Endothelial cell of umbilical vein (primary cell): ENCODE measurements around a stretch of chr3.

DNA sequence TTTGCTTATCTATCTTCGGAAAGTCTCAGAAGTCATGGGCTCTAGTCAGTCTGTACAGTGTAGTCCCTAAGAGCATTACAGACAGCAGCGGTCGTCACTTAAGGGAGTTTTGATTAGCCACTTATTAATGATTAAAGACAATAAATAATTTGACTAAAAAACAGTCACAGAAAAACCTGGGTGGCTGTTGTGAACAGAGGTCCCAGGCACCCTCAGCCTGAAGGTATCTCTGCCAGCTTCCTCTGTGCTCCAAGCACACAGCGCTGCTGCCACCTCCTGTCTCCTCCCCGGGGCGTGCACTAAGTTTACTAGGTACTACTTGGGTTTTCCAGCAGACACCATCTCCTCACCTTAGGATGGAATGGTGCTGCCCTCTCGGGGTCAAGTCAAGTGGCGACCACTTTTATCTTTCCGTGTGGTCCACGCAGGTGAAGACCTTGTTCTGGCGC is 128.2 kb downstream of the LRIG1 start:
- PRO-cap: no peak
CAGE:
- cytosol, long polyA minus RNA: no peak
- cytosol, long polyA plus RNA: no peak
- long polyA plus RNA: no peak
- nucleus, long polyA minus RNA: no peak
- nucleus, long polyA plus RNA: no peak

GRCh38 chr3:66377696-66378370 is 123.0 kb downstream of the LRIG1 start:
- PRO-cap: no peak
CAGE:
- cytosol, long polyA minus RNA: no peak
- cytosol, long polyA plus RNA: no peak
- long polyA plus RNA: no peak
- nucleus, long polyA minus RNA: no peak
- nucleus, long polyA plus RNA: no peak

- PRO-cap: no peak
CAGE:
- cytosol, long polyA minus RNA: no peak
- cytosol, long polyA plus RNA: no peak
- long polyA plus RNA: no peak
- nucleus, long polyA minus RNA: no peak
- nucleus, long polyA plus RNA: no peak
These were observed 114.8 kb downstream of the LRIG1 start for GRCh38 chr3:66385972-66386537.

- PRO-cap: bidirectional peak, plus-strand start at chr3:66429016, minus-strand start at chr3:66428834
CAGE:
- cytosol, long polyA minus RNA: no peak
- cytosol, long polyA plus RNA: no peak
- long polyA plus RNA: no peak
- nucleus, long polyA minus RNA: start-site peak on the minus strand at chr3:66428743-66428841, 37 reads; start-site peak on the plus strand at chr3:66429088-66429097, 19 reads
- nucleus, long polyA plus RNA: no peak
These were observed 72.1 kb downstream of the LRIG1 start for GRCh38 chr3:66428670-66429250.

DNA sequence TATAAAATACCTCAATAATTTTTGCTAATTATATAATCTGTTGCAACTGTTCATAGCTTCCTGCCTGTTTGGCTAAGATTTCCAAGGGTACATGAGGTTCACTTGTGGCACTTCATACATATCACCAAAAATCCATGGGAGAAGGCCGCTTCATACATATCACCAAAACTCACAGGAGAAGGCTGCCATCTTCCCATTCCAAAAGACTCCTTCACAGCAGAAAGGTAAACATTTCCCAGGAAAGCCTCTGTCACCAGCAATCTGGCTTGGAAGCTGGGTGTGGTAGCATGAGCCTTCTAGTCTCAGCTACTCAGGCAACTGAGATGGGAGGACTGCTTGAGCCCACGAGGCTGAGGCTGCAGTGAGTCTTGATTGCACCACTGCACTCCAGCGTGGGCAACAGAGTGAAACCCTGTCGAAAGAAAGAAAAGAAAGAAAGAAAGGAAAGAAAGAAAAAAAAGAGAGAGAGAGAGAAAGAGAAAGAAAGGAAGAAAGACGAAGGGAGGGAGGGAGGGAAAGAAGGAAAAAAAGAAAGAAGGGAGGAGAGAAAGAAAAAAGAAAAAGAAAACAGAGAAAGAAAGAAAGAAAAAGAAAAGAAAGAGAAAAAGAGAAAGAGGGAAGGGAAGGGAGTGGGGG is 7.3 kb downstream of the LRIG1 start:
- PRO-cap: no peak
CAGE:
- cytosol, long polyA minus RNA: no peak
- cytosol, long polyA plus RNA: no peak
- long polyA plus RNA: no peak
- nucleus, long polyA minus RNA: no peak
- nucleus, long polyA plus RNA: no peak

- PRO-cap: no peak
CAGE:
- cytosol, long polyA minus RNA: no peak
- cytosol, long polyA plus RNA: no peak
- long polyA plus RNA: no peak
- nucleus, long polyA minus RNA: no peak
- nucleus, long polyA plus RNA: no peak
These were observed 4.6 kb upstream of the LRIG1 start for GRCh38 chr3:66505263-66505882.

GRCh38 chr3:66819789-66820193 is 178.3 kb upstream of the KBTBD8 start:
- PRO-cap: no peak
CAGE:
- cytosol, long polyA minus RNA: no peak
- cytosol, long polyA plus RNA: no peak
- long polyA plus RNA: no peak
- nucleus, long polyA minus RNA: no peak
- nucleus, long polyA plus RNA: no peak

GRCh38 chr3:67391896-67392616 is 262.4 kb downstream of the SUCLG2 start:
- PRO-cap: no peak
CAGE:
- cytosol, long polyA minus RNA: no peak
- cytosol, long polyA plus RNA: no peak
- long polyA plus RNA: no peak
- nucleus, long polyA minus RNA: no peak
- nucleus, long polyA plus RNA: no peak

GRCh38 chr3:67567134-67567352 is 87.4 kb downstream of the SUCLG2 start:
- PRO-cap: no peak
CAGE:
- cytosol, long polyA minus RNA: no peak
- cytosol, long polyA plus RNA: no peak
- long polyA plus RNA: no peak
- nucleus, long polyA minus RNA: no peak
- nucleus, long polyA plus RNA: no peak

DNA sequence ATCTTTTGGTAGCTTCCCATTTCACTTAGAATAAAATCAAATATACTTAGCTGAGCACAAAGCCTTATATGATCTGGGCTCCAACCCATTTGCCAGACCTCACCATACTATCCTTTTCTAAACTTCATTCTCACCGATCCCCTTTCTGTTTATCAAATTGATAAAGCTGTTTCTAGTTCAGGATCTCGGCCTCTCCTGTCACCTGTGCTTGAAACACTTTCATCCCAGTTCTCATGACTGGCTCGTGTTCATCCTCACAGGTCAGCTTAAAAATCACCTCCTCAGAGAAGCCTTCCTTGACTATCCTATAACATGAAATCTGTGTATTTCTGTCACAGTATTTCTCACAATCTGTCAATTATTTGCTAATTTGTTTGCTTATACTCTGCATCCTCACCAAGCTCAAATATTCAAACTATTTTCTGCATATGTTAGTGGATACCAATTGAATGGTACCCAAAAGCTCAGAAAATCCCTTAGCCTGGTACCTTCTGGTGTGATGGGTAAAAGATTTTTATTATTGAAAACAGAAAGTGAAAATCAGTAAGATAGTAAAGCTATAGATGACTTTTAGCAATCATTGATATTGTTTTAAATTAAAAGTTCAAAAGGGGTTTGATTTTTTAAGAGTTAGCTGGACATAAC is 60.0 kb downstream of the SUCLG2 start:
- PRO-cap: no peak
CAGE:
- cytosol, long polyA minus RNA: no peak
- cytosol, long polyA plus RNA: no peak
- long polyA plus RNA: no peak
- nucleus, long polyA minus RNA: no peak
- nucleus, long polyA plus RNA: no peak

- PRO-cap: no peak
CAGE:
- cytosol, long polyA minus RNA: no peak
- cytosol, long polyA plus RNA: no peak
- long polyA plus RNA: no peak
- nucleus, long polyA minus RNA: no peak
- nucleus, long polyA plus RNA: no peak
These were observed 56.0 kb upstream of the TAFA1 start for GRCh38 chr3:67947975-67948566.

DNA sequence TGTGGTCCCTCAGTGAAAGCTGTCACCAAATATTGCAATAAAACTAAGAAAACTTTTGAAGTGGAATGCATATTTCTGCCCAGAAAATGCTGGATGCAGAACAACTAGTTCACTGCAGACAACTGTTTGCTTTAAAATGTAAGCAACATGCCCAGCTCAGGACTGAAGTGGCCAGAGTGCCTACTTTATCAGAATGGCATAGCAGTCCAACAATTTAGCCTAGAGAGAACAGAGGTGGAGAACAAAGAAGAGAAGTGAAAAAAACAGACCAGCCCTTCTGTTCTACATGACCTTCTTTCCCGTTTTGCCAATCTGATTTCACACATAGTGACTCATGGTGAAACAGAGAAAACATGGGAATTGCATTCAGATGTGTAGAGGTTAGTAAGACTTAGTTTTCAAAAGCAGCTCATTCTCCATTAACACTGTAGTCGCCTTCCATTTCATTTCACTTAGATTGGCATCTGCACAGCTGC is 523 bp upstream of the ARL6IP5 start:
- PRO-cap: bidirectional peak, plus-strand start at position 212 of the sequence, minus-strand start at position 195 of the sequence; bidirectional peak, plus-strand start at position 340 of the sequence, minus-strand start at position 298 of the sequence
CAGE:
- cytosol, long polyA minus RNA: no peak
- cytosol, long polyA plus RNA: no peak
- long polyA plus RNA: no peak
- nucleus, long polyA minus RNA: no peak
- nucleus, long polyA plus RNA: no peak

DNA sequence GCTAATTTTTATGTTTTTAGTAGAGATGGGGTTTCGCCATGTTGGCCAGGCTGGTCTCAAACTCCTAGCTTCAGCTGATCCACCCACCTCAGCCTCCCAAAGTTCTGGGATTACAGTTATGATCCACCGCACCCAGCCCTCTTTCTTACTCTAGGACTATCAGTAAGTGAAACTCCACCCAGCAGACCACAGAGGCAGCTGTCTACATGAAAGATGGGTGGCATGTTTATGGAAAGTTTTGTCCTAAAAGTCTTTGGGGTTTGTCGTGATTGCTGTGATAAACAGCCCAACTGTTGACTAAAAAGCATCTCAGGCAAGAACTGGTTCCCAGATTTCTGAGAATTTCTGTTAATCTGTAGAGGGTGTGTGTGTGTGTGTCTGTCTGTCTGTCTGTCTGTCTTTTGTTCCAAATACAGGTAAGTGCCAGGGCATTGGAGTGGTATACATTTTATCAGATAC is 10.9 kb downstream of the ARL6IP5 start:
- PRO-cap: no peak
CAGE:
- cytosol, long polyA minus RNA: no peak
- cytosol, long polyA plus RNA: no peak
- long polyA plus RNA: no peak
- nucleus, long polyA minus RNA: no peak
- nucleus, long polyA plus RNA: no peak

DNA sequence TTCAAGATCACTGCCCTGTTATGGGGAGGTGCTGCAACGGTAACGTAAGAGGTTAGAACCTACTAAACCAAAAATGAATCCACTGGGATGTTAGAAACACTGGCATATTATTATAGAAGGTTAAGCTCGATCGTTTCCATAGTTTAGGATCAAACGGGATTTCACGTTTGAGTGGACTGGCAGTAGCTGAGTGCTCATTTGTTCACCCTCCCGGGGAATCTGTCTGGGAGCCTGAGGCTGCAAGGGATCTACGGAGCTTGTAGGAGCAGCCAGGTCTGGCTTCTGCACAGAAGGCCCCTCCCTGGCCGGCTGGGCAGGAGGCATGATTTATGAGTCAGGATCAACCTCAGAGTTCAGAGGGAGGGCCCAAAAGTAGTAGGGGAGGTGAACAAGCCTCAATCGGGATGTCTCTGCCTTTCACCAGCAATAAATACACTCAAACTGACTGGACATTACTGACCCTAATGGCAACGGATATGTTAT is 109.4 kb upstream of the LMOD3 start:
- PRO-cap: no peak
CAGE:
- cytosol, long polyA minus RNA: no peak
- cytosol, long polyA plus RNA: no peak
- long polyA plus RNA: no peak
- nucleus, long polyA minus RNA: no peak
- nucleus, long polyA plus RNA: no peak

GRCh38 chr3:69236685-69237490 is 114.5 kb upstream of the LMOD3 start:
- PRO-cap: unidirectional peak, minus-strand start at chr3:69237183
CAGE:
- cytosol, long polyA minus RNA: no peak
- cytosol, long polyA plus RNA: no peak
- long polyA plus RNA: no peak
- nucleus, long polyA minus RNA: no peak
- nucleus, long polyA plus RNA: no peak

DNA sequence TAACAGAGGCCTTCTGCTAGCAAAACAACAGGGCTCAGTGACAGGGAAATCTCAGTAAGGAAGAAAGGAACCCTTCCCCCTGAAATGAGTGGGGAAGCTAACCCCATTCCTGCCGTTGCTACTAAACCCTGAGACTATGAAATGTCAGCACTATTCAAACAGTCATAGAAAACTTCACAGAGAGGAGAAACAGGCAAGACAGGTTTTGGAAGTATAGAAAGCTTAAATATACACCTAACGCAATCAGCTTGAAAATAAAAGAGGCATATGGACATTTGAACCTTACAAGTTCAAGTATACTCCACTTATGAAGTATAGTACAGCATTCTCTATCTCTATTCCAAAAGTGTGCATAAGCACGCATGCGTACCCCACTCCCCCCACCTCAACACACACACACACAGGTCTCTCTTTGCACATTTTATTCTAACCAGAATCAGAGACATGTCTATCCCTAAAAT is 17.6 kb upstream of the FRMD4B start:
- PRO-cap: no peak
CAGE:
- cytosol, long polyA minus RNA: no peak
- cytosol, long polyA plus RNA: no peak
- long polyA plus RNA: no peak
- nucleus, long polyA minus RNA: no peak
- nucleus, long polyA plus RNA: no peak

- PRO-cap: no peak
CAGE:
- cytosol, long polyA minus RNA: no peak
- cytosol, long polyA plus RNA: no peak
- long polyA plus RNA: no peak
- nucleus, long polyA minus RNA: no peak
- nucleus, long polyA plus RNA: no peak
These were observed 23.9 kb upstream of the FRMD4B start for GRCh38 chr3:69409602-69410366.

DNA sequence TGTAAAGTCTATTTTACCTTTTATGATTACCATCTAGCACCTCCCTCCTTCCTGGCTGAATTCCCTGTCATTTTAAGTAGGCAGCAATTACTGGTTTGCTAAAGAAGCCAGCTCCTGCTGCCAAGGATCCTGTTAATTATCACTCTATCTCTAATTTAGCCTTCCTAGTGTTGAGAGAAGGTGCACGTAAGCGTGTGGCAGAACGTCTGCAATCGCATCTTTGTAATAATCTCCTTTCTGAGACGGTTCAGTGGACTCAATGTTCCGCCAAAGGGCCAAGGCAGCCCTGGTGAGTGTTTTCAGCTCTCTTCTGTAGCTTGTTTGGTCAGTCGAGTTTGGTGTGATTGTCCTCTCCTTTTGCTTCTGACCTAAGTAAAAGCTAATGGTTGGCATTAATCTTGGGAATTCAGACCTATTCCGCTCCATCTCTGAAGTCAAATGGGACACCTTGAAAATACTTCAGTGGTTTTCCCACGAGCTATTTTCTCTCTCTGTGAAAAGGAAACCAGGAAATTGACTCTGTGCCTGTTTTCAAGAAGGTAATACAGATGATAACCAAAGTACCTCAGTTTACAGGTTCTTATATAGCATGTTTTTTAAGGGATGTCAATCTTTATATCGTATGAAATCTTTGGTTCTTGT is 24.3 kb downstream of the MITF start:
- PRO-cap: no peak
CAGE:
- cytosol, long polyA minus RNA: no peak
- cytosol, long polyA plus RNA: no peak
- long polyA plus RNA: no peak
- nucleus, long polyA minus RNA: no peak
- nucleus, long polyA plus RNA: no peak

- PRO-cap: no peak
CAGE:
- cytosol, long polyA minus RNA: no peak
- cytosol, long polyA plus RNA: no peak
- long polyA plus RNA: no peak
- nucleus, long polyA minus RNA: no peak
- nucleus, long polyA plus RNA: no peak
These were observed 126.7 kb downstream of the MITF start for GRCh38 chr3:69865783-69866533.

- PRO-cap: no peak
CAGE:
- cytosol, long polyA minus RNA: no peak
- cytosol, long polyA plus RNA: no peak
- long polyA plus RNA: no peak
- nucleus, long polyA minus RNA: no peak
- nucleus, long polyA plus RNA: no peak
These were observed 190.7 kb downstream of the MITF start for GRCh38 chr3:69929873-69930512.